HCT116 (cell line): Measurements from ENCODE around the gene BAG3.

GRCh38 chr10:119378452-119379133 lies 163.9 kb downstream of the RGS10 start:
- RRBS, result no CpG with 5 or more reads among the region's 28 CpGs

GRCh38 chr10:119516377-119517036 lies 26.0 kb downstream of the RGS10 start:
- RRBS, result no CpG with 5 or more reads among the region's 19 CpGs

DNA sequence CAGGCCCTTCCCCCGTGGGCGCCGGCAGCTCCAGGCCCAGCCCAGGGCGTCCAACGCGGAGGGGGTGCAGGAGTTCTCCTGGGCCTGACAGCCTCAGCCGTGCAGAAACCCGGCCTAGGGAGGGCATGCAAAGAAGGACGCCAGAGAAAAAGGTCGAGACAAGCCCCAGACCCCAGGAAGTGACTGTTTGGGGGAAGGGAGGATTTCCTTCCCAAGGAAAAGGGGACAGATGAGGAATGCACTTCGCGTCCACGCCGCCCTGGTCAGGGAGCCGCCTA lies 767 bp downstream of the TIAL1 start:
- RRBS, result 3% methylated on average over 8 of the region's 15 CpGs

- RRBS, result 2% methylated on average over 40 of the region's 67 CpGs
Observed at GRCh38 chr10:119651325-119651940, at the start of gene BAG3. TSS of gene BAG3 (plus strand) at chr10:119651380.

DNA sequence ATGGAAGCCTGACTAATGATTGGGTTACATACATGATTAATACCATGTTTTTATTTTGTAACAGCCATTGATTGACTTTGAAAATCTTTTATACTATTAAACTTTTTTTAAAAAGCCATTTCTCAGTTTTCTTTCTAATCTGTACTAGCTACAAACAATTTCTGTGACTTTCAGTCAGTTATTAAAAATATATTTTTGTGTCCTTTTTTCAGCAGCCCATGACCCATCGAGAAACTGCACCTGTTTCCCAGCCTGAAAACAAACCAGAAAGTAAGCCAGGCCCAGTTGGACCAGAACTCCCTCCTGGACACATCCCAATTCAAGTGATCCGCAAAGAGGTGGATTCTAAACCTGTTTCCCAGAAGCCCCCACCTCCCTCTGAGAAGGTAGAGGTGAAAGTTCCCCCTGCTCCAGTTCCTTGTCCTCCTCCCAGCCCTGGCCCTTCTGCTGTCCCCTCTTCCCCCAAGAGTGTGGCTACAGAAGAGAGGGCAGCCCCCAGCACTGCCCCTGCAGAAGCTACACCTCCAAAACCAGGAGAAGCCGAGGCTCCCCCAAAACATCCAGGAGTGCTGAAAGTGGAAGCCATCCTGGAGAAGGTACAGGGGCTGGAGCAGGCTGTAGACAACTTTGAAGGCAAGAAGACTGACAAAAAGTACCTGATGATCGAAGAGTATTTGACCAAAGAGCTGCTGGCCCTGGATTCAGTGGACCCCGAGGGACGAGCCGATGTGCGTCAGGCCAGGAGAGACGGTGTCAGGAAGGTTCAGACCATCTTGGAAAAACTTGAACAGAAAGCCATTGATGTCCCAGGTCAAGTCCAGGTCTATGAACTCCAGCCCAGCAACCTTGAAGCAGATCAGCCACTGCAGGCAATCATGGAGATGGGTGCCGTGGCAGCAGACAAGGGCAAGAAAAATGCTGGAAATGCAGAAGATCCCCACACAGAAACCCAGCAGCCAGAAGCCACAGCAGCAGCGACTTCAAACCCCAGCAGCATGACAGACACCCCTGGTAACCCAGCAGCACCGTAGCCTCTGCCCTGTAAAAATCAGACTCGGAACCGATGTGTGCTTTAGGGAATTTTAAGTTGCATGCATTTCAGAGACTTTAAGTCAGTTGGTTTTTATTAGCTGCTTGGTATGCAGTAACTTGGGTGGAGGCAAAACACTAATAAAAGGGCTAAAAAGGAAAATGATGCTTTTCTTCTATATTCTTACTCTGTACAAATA lies 25.5 kb downstream of the BAG3 start:
- RRBS, result no CpG with 5 or more reads among the region's 14 CpGs

DNA sequence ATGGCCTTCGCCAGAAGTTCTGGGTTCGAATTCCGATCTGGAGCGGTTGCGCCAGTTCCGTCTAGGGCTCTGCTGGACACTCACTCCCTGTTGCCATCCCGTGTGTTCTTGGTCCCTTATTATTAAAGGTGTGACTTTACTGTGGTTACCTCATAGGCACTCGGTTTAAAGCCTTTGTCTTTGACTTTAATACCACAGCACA lies 780 bp downstream of the INPP5F start:
- RRBS, result no CpG with 5 or more reads among the region's 8 CpGs

DNA sequence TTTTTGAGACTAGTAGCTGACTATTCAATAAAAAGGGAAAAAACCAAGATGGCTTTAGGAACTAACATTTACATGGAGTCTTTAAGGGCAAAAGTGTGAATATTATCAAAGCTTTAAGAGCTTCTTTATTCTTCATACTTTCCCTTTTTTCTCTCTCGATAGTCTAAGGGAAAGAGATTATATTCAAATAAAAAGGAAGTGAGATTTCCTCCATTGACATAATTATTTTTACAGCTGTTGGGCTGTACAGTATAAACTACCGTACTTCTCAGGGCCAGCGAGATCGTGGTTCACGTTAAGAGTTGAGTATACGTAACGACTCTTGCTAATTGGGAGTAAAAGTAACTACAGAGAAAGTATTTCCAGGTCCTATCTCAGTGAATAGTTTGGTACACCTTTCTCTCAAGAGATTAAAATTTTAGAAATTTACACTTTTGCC lies 57.7 kb downstream of the INPP5F start:
- RRBS, result no CpG with 5 or more reads among the region's 7 CpGs

DNA sequence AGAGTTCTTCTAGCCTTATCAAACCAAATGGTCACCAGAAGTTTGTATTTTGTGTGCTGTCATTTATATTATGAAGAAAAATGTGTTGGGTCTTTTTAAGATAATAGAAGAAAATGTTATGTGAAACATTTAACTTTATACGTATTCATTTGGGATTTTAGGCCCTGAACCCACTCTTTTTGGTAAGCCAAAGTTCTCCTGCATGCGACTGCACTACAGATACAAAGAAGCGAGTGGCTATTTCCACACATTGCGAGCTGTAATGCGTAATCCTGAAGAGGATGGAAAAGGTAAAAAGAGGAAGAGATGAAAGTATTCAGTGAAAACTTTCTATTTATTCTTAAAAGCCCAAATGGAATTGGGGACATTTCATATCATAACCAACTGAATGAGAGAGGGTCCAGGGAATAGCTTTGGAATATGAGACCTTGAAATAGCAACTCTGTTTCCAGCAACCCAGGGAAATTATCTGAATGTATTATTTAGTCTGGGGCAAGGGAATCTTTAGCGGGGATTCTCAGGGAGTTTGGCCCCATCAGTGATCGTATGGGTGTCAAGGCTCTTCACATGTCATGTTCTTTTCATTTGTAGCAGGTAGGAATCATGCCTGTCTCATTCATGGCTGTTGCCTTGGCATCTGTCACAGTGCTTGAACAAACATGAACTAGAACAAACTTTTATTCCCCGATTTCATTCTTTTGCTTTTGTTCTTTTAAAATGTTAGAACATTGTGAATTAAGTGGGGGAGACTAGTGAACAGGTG lies 49.6 kb downstream of the MCMBP start:
- RRBS, result no CpG with 5 or more reads among the region's 8 CpGs

DNA sequence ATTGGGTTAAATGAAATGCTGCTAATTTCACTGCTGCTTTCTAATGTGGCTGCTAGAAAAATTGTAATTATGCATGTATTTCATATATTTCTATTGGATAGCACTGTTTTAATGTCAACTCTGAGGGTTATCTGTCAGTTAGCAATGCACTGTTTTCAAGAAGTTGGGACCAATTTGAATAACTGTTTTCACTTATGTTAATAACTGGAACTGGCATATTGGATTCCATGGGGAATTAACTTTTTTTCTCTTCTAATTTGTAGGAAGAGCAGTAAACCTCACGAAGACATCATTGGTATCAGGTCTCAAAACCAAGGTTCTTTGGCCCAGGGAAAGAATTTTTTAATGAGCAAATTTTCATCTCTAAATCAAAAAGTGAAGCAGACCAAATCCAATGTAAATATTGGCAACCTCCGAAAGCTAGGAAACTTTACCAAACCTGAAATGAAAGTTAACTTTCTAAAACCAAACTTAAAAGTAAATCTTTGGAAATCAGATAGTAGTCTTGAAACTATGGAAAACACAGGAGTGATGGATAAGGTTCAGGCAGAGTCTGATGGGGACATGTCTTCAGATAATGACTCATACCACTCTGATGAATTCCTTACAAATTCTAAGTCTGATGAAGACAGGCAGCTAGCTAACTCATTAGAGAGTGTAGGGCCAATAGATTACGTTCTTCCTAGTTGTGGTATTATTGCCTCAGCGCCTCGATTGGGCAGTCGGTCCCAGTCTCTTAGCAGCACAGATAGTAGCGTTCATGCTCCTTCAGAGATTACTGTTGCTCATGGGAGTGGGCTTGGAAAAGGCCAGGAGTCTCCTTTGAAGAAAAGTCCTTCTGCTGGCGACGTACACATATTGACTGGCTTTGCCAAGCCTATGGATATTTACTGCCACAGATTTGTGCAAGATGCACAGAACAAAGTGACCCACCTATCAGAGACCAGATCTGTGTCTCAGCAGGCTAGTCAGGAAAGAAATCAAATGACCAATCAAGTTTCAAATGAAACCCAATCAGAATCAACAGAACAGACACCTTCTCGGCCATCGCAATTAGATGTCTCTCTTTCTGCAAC lies 45.9 kb downstream of the MCMBP start:
- RRBS, result no CpG with 5 or more reads among the region's 11 CpGs

GRCh38 chr10:119835414-119835677 lies 37.3 kb downstream of the MCMBP start:
- RRBS, result no CpG with 5 or more reads among the region's 3 CpGs

- RRBS, result no CpG with 5 or more reads among the region's 3 CpGs
Observed at GRCh38 chr10:120721732-120722117, 129.4 kb upstream of the WDR11 start.

- RRBS, result no CpG with 5 or more reads among the region's 11 CpGs
Observed at GRCh38 chr10:120880109-120880719, 29.1 kb downstream of the WDR11 start.

DNA sequence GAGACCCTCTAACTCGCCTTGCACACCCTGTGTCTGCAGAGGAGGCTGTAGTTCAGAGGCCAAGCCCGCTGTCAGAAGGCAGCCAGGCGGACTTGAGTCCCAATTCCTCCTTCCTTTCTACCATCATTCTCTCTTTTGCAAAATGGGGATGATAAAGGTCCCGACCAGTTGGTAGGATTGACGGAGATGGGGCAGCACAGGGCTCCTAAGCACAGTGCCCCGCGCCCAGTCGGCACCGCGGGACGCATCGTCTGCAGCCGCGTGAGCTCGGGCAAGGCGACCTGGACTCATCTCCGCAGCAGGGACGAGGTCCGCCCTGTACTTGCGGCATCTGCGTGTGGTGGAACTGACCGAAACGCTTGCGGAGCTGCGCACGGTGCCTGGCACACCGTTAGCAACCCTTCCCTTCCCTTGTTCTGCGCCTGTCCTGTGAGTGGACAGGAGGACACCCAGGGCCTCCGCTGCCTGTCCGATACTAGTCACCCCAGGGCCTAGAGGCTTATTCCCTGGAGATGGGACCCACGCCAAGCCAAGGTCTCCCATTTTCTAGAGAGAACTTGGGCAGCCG lies 98.4 kb downstream of the WDR11 start:
- RRBS, result no CpG with 5 or more reads among the region's 32 CpGs

- RRBS, result 35% methylated on average over 16 of the region's 75 CpGs
Observed at GRCh38 chr10:120979163-120980212, 128.3 kb downstream of the WDR11 start.

- RRBS, result no CpG with 5 or more reads among the region's 6 CpGs
Observed at GRCh38 chr10:121239704-121240461, 358.4 kb downstream of the FGFR2 start.

DNA sequence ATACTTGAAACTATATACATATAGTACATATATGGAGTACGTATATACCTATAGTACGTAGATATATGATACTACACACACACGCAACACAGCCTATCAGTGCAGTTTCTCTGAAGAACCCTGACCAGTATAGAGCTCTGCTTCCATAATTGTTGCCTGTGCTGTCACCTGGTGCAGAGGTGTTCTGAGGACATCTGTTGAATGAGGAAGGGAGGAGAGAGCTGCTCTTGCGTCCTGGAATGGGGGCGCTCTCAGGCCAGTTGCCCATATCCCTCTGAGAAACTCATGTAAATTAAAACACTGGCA lies 315.2 kb downstream of the FGFR2 start:
- RRBS, result no CpG with 5 or more reads among the region's 5 CpGs

DNA sequence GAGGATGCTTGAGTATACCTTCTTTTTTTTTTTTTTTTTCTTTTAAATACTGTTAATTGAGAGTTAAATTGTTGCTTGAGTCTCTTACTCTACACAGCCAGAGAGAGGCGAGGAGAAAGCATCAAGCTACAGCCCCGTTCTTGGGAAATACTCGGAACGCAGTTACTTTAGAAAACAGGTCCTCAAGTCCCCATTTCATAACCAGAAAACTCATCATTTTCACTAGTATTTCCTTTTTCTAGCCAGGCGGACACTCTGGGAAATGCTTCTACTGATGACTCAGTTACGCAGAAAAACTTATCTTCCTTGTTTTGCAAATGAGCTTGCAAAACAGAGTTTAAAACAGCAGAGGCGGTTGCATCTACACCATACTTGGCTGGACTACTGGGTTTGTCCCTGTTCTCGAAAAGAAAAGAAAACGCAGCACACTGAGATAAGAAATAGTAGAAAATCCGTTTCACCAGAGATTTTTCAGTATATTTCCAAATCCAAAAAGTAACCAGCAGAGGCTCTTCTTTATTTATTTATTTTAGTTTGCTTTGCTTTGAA lies 111.5 kb upstream of the FGFR2 start:
- RRBS, result no CpG with 5 or more reads among the region's 10 CpGs

DNA sequence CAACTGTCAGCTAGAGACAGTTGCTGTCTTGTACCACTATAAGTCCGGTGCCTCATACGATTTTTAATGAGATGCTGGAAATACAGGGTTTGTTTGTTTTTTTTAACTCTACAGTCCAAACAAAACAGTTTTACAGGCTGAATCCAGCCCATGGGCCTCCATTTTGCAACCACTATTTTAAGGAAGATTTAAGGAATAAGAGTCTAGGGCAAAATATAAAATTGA lies 941 bp upstream of the ATE1 start:
- RRBS, result no CpG with 5 or more reads among the region's 2 CpGs

- RRBS, result no CpG with 5 or more reads among the region's 15 CpGs
Observed at GRCh38 chr10:121930178-121931167, 2.6 kb upstream of the ATE1 start.

DNA sequence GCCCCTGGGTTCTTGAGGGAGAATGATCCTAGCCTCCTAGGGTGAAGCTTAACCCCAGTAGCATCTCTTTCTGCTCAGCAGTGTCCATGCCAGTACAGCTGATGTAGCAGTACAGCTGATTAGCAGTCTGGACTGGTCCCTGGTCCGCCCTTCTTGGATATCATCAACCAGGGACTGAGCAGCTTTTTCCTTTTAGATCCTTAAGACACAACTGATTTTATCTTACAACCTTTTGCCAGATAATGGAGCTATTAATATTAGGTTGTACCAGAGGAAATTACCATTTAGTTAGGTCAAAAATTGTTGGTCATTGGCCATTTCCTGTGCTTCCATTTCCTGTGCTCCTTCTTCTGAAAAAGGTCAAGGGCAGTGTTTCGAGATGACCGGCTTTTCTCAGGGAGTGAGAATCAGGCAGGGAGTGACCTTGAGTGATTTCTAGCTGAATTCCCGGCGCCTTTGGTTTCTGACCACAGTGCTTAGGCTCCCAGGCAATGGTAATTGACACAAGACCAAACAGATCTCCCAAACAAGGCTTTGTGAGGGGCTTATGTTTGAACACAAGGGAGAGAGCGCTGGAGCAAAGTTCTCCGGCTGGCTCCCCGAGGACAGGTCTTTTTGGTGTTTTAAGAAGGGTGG lies 65.5 kb downstream of the TACC2 start:
- RRBS, result 58% methylated on average over 2 of the region's 8 CpGs